Astrocyte (in vitro differentiated cells and primary cell): Measurements from ENCODE around the gene ATL1.

- PRO-cap = unidirectional peak, plus-strand start at chr14:50560145
- RRBS, 2 experiments = 2 to 4% methylated on average over 19 of the region's 70 CpGs
Measured at GRCh38 chr14:50559912-50560902, at the start of gene ATL1. TSS of gene ATL1 (plus strand) at chr14:50560145.

DNA sequence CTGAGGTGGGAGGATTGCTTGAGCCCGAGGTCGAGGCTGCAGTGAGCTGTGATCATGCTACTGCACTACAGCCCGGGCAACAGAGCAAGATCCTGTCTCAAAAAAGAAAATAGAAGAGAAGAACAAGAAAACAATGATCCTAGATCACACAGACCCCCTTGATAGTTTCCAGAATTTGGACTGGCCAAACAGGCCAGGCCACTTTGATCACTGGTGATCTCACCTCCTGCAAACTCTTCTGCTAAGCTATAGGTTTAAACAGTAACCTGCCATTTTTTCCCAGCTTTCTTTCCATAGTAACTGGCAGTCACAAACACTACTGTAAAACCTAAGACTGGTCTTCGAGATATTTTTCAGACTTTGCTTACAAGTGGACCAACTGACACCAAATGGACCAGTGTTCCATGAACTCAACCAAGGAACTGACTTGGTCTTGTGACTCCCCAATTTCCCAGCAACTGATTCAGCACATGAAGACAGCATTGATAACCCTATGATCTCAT is 8.3 kb downstream of the SAV1 start:
- PRO-cap = no peak
- RRBS, 2 experiments = no CpG with 5 or more reads among the region's 4 CpGs

GRCh38 chr14:50667804-50667890 is 459 bp downstream of the SAV1 start:
- PRO-cap = no peak
- RRBS, 2 experiments = 4% methylated on average over 3 of the region's 7 CpGs; no CpG with 5 or more reads in 1 of the 2 experiments

GRCh38 chr14:50678014-50678415 is 9.9 kb upstream of the SAV1 start:
- PRO-cap = no peak
- RRBS, 2 experiments = no CpG with 5 or more reads among the region's 3 CpGs

DNA sequence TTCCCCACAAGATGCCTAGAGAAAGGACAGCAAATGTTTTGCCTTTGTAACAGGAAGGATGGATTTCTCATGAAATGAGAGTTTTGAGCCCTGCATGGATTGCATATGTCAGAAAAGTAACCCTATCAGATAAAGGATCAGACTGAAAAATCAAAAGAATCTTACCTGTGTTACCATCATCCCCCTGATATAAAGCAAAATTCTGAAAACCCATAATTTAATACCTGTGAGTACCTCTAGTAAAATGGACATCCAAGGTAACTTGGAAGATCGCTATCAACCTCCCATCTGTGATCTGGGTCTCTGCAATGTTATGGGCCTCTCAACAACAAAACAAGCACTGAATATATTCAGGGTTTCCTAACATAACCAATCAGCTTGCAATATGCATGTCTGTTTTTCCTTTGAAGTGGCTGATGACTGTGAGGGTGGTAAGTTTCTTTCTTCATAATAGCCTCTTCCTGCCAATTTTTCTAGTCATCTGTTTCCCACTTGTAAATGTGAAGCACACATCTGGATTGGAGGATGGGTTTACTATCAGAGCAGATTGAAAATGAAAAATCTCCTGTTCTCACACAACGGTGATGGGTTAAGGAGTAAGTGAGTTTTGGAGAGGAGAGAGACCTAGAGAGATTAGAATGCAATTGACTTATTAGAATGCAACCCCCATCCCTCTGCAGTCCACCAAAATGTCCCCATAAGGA is 58.2 kb upstream of the SAV1 start:
- PRO-cap = no peak
- RRBS, 2 experiments = no CpG with 5 or more reads among the region's 2 CpGs

DNA sequence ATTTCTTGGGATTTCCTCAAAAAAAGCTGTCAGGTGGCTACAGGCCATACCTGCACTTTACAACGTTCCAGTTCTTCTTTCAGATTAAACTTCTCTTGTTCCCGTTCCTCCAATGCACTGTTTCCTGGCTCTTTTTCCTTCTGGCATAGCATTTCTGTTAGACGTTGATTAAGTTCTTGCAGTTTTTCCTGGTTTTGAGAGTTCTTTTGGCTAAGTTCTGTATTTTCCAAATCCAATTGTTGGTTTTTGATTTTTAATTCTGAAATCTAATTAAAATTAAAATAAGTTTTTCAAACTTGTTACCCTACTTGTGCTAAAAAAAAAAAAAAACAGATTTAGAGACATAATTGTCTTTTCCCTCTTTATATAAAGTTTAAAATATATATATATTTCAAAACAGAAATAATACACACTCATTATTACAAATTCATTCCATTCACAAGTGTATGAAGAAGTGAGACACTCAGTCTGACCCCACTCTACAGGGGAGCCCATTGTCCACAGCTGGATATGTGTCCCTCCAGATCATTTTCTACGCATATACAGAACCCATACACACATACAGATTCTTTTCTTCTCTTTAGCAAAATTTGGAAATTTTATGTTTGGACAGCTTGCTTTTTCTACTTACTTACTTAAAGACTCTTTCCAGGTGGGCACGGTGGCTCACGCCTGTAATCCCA is 78.4 kb downstream of the NIN start:
- PRO-cap = no peak
- RRBS, 2 experiments = no CpG with 5 or more reads among the region's 6 CpGs

GRCh38 chr14:50822759-50823055 is 8.3 kb downstream of the NIN start:
- PRO-cap = no peak
- RRBS, 2 experiments = no CpG with 5 or more reads among the region's 3 CpGs

- PRO-cap = no peak
- RRBS, 2 experiments = no CpG with 5 or more reads among the region's 8 CpGs
Measured at GRCh38 chr14:50823503-50824439, 7.2 kb downstream of the NIN start.

- PRO-cap = no peak
- RRBS, 2 experiments = no CpG with 5 or more reads among the region's 2 CpGs
Measured at GRCh38 chr14:50914491-50914850, 29.8 kb downstream of the PYGL start.

DNA sequence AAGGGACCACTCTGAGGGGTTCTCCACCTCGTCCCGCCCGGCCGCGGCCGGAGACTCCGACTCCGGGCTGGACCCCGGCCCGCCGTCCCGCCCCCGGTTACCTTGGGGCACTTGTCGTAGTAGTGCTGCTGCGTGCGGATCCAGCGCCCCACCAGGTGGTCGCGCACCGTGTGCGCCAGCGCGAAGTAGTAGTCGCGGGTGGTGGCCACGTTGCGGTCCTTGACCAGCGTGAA is 307 bp downstream of the PYGL start:
- PRO-cap = no peak
- RRBS, 2 experiments = 0% methylated on average over 3 of the region's 28 CpGs; no CpG with 5 or more reads in 1 of the 2 experiments

DNA sequence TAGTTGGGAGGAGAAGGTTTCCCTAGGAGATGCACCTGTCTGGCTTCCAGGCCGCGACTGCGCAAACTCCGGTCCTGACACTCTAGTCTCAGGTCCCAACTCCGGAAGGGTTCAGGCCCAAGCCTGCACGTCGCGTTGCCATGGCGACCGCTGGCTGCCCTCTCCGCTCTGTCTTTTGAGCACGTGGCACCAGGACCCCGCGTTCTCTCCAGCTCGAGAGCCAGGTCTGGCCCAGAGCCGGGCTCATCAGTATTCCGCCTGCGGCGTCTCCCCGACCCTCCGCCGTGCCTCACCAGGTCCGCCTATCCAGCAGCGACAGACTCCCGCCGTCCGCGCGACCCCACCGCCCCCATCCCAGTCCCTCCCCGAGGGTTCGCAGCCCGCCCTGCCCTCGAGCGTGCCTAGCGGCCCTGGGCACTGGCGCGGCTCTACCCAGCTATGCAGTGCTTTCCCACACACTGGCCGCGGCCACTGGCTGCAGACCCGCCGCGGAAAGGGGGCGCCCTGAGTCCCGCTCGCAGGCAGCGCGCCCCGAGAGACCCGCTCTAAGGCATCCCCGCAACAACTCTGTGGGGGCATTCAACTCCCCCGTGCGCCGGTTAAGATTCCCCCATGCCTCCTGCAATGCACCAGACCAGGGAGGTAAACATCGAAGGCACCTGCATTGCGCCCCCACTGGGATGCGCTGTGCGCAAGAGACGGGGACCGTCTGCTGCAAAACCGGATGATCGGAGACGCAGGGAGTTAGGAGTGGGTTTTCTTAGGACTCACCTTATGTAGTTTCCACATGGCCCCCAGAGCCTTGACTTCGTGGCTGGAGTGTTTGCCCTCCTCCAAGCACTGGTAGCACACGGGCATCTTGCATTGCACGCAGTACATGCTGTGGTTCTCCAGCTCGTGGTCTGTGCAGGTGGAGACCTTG is 1.3 kb downstream of the TRIM9 start:
- PRO-cap = no peak
- RRBS, 2 experiments = 3 to 30% methylated on average over 4 to 8 of the region's 67 CpGs

DNA sequence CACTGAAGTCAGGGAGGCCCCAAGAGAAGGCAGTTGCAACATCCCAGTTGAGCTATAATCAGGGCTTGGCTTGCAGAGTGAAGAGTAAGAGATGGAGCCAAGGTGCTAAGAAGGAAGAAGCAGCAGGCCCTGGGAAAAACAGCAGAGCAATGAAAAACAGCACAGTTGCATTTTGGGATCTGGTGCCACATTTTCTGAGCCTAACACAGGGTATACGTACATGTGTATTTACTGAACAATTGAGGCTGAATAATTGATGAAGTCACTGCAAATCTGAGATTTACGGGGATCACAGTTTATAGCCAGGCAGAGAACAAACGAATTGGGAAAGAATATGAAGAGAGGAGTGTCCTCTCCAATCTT is 171.7 kb upstream of the FRMD6 start:
- PRO-cap = no peak
- RRBS, 2 experiments = no CpG with 5 or more reads among the region's 3 CpGs

DNA sequence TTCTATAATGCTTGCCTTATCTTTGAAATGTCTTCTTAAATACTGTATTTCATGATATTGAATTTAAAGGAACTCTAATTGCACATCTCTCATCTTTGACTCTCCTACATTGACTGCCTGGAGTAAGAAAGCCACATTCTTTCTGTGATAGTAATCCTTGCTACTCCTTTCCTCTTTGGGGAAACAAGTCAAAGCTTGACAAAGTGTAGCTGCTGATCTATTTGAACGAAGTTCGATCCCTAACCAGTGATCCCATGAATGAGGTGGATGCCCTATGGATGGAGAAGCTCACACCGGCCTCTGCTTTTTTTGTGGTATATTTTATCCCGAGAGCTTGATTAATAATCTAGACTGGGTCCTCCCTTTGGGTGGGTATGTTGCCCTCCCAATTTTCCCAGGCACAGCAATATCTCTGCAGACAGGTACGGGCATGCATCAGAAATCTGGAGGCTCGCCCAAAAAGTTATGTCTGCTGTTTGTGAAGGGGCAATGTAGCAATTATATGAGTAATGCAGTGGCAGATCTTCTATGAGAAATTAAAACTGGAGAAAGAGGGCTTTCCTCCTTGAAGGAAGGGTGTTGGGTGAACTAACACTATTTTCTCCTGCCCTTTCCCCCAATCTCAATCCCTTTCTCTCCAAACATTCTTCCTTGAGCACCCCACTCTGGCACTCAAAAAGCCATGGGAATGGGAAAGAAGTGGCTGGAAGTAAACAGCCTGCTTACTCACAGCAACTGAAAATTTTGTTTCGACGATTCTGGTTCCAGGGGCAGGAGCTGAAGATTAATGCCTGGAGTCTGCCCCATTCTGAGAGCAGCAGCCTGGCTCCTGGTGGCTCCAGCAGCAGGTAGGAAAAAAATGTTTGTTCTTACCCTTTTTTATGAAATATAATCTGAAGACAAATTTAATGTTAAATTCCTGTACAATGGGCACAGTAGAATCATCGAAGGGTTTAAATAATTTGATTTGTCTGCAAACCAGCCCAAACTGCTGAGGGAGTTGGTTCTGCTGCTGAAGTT is 162.8 kb upstream of the FRMD6 start:
- PRO-cap = no peak
- RRBS, 2 experiments = no CpG with 5 or more reads among the region's 9 CpGs

DNA sequence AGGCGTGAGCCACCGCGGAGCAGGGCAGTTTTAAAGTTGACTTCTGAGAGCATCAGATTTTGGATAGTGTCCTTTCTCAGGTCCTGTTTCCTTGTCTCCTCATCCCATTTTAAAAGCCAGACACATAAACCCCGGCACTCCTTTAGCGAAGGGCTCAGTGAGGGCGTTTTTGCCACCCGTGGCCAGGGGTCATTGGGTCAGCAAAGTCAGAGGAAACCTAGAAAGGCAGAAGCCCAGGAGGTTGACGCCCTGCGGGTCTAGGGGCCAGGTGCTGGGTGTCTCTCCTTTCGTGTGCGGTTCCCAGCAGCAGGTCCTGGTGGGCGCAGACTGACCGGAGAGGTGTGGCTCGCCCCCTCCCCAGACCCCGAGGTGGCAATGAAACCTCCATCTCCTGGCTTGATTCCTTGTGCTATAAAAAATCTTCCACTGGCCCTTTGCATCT is 1.0 kb upstream of the FRMD6 start:
- PRO-cap = no peak
- RRBS, 2 experiments = no CpG with 5 or more reads among the region's 15 CpGs

GRCh38 chr14:51844106-51844740 is 16.2 kb upstream of the GNG2 start:
- PRO-cap = no peak
- RRBS, 2 experiments = no CpG with 5 or more reads among the region's 3 CpGs

DNA sequence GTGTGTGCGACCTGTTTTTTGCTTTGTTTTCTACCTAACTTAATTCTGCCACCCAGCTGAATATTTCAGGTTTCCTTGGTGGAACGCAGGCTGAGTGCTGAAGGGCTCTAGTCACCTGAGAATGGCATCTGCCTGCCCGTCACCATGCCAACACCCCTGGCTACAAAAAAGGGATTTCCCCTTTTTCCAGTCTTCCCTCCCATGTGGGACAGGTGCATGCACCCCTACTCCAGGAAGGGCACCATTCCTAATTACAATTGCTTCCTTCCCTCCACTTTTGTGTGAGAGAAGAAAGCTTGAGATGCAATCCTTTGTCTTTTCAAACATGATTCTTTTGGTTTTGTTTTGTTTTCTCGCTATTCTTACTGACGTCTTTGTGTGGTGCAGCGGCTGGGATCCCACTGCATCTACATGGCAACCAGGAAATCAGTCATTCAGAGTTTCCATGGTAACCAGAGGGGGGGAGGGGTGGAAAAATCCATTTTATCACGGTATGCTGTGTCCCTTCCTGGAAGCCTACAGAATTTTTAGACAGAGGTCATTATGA is 13.8 kb upstream of the GNG2 start:
- PRO-cap = no peak
- RRBS, 2 experiments = no CpG with 5 or more reads among the region's 7 CpGs

DNA sequence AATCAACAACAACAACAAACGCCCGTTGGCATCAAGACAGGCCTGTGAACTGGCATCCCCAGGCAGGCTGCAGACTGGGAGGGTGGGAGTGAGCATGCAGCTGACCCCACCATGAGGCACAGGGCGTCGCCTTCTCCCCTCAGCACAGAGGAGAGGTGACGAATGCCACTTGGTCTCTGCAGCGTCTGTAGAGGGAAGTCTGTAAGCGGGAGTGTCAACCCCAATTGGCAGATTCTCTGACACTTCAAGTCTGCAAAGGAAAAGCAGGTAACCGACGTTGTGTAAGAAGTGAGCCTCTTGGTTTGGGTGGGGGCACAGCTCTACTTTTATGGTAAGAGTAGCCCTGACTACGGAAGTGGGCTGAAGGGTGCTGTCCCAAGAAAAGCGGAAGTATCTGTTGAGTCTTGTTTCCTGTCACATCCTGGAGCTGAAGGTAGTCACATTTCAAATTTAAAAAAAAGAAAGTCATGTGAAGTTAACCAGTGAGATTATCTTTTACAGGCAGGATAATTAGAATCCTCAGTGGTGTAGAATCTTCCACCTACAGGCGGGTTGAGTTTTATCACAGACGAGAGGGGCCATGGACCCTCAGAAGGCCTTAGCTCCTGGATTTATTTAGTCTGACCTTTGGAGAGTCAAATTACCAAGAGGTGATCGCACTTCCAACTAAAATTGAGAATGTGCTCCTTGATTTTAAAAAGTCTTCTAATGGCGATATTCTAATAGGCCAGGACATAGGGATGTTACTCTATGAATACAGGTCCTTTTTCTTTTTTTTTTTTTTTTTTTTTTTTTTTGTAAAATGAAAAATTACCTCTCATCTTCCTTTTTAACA is 13.1 kb upstream of the GNG2 start:
- PRO-cap = no peak
- RRBS, 2 experiments = no CpG with 5 or more reads among the region's 15 CpGs

- PRO-cap = no peak
- RRBS, 2 experiments = no CpG with 5 or more reads among the region's 5 CpGs
Measured at GRCh38 chr14:51866122-51866703, 5.8 kb downstream of the GNG2 start.

GRCh38 chr14:52045142-52045491 is 23.7 kb downstream of the NID2 start:
- PRO-cap = no peak
- RRBS, 2 experiments = no CpG with 5 or more reads among the region's 3 CpGs

- PRO-cap = no peak
- RRBS, 2 experiments = no CpG with 5 or more reads among the region's 6 CpGs
Measured at GRCh38 chr14:52079212-52079780, 10.4 kb upstream of the NID2 start.